Measurements from ENCODE around the genes VILL, OXSR1, CCR8 and MOBP.

DNA sequence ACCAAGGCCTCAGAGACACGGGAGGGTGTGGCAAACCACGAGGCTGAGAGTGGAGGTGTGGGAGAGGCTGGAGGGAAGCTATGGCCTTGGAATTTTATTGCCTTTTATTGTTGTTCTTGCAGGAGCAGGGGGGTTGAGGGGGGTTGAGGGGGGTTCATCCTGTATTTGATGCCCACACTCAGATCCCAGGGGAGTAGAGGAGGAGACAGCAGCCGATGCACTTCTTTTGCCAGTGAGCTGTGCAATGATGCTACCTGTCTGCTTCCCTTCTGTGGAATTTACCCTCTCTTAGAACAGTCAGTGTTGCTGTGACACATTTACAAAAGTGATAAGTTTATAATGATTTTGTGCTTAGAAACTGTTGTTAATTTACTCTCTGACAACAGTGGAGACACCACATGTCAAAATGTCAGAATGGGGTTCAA, 75.8 kb upstream of the CTDSPL start:
- PRO-cap, result no peak

DNA sequence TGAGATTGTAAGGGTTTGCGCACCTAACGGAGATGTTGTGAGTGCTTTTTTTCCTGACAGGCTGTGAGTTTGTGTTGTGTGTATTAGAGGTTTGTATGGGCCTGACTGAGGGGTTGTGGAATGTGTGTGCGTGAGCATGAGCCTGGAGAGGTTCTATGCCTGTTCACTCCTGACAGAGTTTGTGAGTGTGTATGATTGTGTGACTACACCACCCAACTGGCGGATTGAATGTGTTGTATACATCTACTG, 917 bp downstream of the CTDSPL start:
- PRO-cap, result no peak

GRCh38 chr3:37862922-37863681, 1.4 kb downstream of the CTDSPL start:
- PRO-cap, result no peak

DNA sequence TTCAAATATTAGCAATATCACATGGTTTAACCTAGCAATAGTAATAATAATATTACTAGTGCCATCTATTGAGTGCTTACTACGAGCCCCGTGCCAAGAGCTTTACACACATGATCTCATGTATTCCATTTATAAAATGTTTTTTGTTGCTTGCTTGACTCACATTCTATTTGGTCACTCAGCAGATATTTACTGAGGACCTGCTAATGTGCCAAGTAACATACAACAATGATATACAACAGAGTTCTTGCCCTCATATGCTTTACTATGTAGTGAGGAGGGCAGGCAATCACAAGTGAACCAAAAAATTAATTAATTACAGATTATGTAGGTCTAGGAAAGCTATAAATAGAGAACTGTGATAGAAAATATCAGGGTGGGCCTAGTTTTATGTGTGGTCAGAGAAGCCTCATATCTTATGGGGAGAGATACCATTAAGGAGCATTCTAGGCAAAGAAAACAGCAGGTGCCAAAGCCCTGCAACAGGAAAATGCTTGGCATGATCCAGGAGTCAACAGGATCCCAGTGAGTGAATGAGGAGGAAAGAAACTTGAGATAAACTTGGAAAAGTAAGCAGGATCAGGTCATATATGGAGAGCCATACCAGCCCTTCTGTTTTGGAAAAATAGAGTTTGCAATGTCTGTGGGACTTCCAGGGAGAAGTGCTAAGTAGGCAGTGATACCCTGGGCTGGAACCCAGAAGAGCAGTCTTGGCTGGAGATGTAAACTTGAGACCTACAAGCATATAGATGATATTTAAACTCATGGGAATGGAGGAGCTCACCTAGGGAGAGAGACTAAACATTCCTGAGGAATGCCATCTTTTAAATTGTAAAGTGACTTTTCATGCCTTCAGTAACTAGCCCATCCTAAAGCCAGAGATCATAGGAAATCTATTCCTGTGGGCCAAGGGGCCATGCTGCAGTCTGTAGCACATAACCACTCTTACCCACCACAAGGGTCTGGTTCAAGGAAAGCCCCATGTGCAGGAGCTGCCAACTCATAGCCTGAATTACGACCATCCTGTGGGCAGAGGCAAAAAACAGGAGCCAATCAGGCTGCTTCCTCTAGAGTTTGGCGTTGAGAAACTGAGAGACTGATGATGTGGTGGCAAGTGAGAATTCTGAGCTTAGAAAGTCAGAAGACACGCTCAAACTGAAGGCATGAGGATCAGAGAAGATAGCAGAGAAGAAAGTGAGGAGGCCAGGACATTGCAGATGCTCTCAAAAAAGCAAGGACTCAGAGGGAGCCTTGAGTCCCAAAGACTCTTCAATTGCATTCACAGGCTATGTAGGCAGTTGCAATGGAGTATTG, 37.2 kb downstream of the CTDSPL start:
- PRO-cap, result no peak

- PRO-cap, result no peak
These were observed 33.4 kb upstream of the VILL start for GRCh38 chr3:37956934-37957855.

GRCh38 chr3:37990585-37990956, at the start of gene VILL:
TSS of gene VILL (plus strand) at chr3:37990786.
- PRO-cap, result bidirectional peak, plus-strand start at chr3:37990786, minus-strand start at chr3:37990636

DNA sequence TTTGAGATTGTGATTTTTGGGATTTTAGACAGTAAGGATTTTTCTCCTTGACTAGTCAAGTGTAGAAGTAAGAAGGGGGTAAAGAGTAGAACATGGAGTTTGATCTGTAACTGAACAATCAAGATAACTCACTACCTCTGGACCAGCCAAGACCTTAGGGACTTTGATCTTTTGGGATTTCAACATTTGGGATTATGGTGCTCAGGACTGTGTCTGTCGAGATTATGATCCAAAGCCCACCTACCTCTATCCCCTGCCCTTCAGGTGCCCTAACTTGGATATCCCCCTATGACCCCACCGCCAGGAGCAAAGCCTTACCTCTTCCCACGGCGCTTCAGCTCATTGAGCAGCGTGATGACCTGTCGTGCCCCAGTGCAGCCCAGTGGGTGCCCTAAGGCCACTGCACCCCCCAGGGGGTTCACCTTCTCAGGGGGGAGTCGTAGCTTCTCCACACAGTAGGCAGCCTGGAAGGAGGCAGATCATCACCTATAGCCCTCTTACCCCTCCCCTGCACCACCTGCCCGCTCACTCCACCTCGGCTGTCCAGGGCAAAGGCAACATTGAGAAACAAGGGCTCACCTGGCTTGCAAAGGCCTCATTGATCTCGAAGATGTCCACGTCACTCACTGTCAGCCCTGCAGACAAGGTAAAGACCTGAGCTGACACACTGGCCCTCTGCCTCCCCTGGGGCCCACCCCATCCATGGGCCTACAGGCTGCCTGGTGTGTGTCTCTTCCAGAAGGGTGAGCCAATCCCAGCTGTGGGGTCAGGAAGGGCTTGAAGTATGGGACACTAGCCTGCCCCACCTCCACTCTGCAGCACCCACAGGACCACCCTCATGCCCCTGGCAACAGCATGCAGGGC, 11.4 kb downstream of the ACAA1 start:
- PRO-cap, result no peak

- PRO-cap, result no peak
These were observed 566 bp upstream of the MYD88 start for GRCh38 chr3:38137812-38138378.

GRCh38 chr3:38164276-38165330, 734 bp upstream of the OXSR1 start:
- PRO-cap, result bidirectional peak, plus-strand start at chr3:38165046, minus-strand start at chr3:38165017

GRCh38 chr3:38165331-38166301, at the start of gene OXSR1:
TSS of gene OXSR1 (plus strand) at chr3:38165537.
- PRO-cap, result bidirectional peak, plus-strand start at chr3:38165571, minus-strand start at chr3:38165445; bidirectional peak, plus-strand start at chr3:38165928, minus-strand start at chr3:38165915

- PRO-cap, result no peak
These were observed 33.3 kb downstream of the SCN5A start for GRCh38 chr3:38615871-38616864.

DNA sequence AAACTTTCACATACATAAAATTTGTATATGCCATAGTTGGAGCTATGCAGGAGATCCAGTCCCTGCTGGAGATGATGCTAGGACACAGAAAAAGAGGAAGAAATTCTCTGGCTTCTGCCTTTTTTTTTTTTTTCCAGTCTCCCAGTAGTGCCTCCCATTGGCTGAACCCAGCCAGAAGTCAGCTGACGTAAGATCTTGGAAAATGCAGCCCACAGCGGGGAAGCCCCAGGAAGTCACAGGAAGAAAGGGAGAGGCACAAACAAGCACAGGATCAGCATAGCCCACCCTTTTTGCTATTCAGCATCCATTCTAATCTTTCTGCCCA, 38.5 kb downstream of the SCN11A start:
- PRO-cap, result no peak

GRCh38 chr3:39122607-39123318, 15.3 kb downstream of the TTC21A start:
- PRO-cap, result no peak

DNA sequence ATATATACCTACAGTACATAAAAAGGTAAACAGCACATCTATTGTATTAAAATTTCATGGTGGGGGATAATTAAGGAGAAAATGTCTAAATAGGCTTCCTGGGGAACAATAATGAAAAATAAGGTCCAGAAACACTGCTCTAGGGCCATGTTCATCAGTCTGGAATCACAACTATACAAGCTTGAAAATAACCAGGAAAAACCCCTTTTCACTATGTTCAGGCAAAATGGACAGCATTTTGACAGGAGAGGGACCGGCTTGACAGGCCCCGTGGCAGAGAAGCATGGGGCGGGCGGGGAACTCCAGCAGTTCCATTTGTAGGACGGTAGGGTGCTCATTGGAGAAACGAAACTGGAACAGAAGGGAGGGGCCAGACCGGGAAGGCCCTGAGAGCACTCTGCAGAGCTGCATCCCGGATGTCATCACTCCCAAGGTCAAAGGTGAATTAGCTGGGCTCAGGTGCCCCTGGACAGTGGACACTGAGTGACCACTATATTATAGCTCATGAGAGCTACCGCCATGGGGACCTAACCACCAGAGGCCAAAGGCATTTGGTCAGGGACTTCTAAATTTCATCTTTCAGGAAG, 7.4 kb downstream of the CSRNP1 start:
- PRO-cap, result no peak

DNA sequence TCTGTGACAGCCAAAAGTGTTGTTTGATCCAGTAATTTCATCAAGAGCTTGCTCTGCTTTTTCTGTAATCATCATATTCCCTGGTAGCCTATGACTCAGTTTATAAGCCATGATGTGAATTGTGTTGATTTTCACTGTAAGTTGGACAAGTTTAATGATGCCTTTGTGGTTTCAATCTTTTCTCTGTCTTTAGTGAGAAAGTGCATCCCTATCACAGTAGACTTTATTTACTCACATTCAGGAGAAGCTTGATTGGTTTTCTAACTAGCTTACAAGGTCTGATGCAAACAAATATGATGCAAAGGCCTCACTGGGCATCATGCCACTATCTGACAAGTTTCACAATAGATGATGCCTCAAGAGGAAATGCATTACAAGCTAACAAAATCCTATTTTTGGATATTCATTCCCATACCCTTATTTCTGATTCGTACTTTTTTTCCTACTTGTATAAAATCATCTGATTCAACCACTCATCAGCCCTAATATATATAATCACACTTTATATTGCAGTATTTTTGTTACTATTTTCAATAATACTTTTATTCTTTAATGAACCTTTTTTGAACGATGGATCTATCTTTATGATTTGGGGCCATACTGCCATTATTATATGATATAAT, 13.8 kb upstream of the CSRNP1 start:
- PRO-cap, result no peak

GRCh38 chr3:39329369-39329883, at the start of gene CCR8:
TSS of gene CCR8 (plus strand) at chr3:39329709.
- PRO-cap, result no peak

DNA sequence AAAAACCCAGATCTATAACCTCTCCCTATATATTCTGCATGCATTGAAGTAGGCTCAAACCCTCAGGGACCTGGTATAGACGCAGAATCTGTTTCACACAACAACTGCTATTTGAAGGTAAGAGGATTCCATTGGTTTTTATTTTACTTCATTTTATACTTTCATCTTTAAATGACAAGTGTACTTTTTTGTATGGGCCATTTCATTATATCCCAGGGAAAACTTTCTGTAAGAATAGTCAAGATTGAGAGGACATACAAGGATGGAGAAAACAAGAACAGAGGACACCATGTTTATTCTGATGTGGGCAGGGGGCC, at the start of gene MOBP:
MOBP (plus strand) TSS at position 57 of the 317 bp plus-strand sequence.
- PRO-cap, result no peak

DNA sequence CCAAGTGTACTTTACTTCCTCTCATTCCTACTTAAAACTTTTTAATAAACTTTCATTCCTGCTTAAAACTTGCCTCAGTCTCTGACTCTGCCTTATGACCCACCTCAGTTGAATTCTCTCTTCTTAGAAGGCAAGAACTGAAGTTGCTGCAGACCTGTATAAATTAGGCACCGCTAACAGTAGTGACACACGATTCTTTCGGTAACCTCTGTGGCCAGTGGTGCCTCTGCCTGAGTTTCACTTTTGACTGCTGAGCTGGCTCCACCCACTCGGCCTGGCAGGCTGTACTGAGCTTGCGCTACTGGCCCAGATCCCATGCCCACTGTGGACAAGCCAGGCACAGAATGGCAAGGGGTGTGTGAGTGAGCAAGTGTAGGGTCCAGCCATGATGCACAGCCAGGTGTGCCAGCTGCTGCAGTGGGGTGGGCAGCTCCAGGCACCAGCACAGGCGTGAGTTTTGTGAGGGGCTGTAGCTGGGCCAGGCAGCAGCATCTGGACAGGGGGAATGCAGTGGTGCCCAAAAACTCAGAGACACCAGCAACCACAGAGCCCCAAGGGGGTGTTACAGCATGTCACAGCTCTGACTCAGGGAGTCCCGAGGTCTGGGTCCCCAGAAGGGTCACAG, 19.1 kb upstream of the EIF1B start:
- PRO-cap, result no peak

DNA sequence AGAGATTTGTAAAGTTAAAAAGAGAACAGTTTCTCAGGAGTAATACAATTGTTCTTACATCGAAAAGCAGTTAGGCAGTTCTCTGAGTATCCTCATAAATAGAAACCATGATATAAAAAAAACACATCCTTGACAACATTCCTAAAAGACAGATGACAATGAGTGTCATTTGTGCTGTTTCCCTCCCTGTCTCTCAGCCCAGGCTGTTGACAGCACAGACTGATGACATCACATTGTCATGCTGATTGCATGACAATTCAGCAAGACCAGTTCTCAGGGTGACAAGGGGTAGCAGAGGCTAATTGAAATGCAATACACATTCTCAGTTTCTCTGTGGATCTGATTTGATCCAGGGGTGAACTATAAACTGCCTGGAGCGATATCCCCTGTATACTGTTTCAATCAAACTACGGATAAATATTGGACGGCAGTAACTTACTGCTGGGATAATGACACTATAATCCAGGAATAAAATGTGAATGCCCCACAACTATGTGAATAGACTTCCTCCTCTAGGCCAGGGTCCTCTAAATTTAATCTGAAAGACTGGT, 16.8 kb upstream of the EIF1B start:
- PRO-cap, result no peak

GRCh38 chr3:40308616-40309611, 593 bp upstream of the EIF1B start:
- PRO-cap, result bidirectional peak, plus-strand start at chr3:40309707, minus-strand start at chr3:40309508